Cardiac atrium fibroblast (primary cell): ENCODE data around the genes PHF2 and BARX1.

- RAMPAGE, long total RNA, result no peak
These were observed at the start of gene PHF2 for GRCh38 chr9:93576231-93576909. TSS of gene PHF2 (plus strand) at chr9:93576584.

- RAMPAGE, long total RNA, result no peak
These were observed 101.5 kb downstream of the PHF2 start for GRCh38 chr9:93677664-93678418.

DNA sequence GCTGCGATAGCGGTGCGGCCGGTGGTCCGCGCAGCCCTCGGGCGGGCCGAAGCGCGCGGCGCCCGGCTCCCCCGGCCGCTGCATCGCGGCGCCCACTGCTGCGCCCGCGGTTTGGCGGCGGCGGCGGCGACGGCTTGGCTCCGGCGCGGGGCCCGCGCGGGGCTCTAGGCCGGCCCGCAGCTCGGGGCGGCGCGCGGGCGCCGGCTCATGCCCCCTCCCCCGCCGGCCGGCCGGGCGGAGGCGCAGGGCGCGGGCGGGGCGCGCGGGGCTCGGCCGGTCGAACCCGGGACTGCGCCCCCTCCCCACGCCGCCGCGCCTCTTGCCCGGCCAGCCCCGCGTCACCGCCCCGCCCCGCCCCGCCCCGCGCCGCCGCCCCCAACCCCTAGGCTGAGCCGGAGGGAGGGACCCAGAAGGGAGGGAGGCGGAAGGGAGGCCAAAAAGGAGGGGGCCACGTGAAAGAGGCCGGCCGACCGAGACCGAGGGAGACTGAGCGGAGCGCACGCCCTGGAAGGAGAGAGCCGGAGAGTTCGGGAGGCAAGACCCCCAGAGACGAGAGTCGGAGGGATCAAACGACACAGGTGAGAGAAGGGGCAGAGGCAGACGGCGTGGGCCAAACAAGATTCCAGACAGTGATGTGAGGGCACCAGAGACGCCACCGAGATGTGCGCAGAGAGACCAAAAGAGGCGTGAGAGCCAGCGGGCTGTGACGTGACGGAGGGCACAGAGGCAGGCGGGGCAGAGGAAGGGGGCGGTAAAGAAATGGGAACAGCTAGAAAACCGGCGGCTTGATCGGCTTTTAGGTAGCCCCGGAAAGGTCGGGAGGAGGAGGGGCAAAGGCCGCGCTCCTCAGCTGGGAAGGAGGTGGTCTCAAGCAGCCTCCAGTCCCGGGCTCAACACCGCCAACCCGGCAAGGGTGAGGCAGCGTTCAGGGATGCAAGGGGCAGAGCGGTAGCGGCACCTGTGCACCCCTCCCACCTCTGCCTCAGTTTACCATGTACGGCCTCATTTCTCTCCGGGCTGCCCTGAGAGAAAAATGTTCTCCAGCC is at the start of gene BARX1:
TSS of gene BARX1 (minus strand) at position 293 of the 1,046 bp plus-strand sequence.
- RAMPAGE, long total RNA, result no peak

- RAMPAGE, long total RNA, result no peak
These were observed 54.4 kb upstream of the ZNF169 start for GRCh38 chr9:94204710-94205063.

GRCh38 chr9:94600155-94600728 is 6.6 kb upstream of the FBP2 start:
- RAMPAGE, long total RNA, result no peak

- RAMPAGE, long total RNA, result no peak
These were observed 7.8 kb downstream of the FBP1 start for GRCh38 chr9:94631492-94631909.

DNA sequence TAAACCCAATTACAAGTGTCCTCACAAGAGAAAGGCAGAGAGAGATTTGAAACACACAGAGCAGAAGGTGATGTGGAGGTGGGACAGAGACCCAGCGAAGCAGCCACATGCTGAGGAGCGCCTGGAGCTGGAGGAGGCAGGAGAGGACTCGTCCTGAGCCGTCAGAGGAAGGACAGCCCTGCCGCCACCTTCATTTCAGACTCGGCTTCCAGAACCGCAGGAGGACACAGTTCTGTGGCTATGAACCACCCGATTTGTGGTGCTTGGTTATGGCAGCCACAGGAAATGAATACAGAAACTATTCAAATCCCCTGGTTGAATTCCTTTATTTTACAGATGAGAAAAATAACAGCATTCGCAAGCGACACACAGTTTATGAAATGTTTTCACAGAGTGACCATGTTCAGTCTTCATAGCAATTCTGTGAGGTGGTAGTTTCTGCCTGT is 16.5 kb upstream of the FBP1 start:
- RAMPAGE, long total RNA, result no peak

- RAMPAGE, long total RNA, result no peak
These were observed 146.5 kb downstream of the AOPEP start for GRCh38 chr9:94873031-94873386.

DNA sequence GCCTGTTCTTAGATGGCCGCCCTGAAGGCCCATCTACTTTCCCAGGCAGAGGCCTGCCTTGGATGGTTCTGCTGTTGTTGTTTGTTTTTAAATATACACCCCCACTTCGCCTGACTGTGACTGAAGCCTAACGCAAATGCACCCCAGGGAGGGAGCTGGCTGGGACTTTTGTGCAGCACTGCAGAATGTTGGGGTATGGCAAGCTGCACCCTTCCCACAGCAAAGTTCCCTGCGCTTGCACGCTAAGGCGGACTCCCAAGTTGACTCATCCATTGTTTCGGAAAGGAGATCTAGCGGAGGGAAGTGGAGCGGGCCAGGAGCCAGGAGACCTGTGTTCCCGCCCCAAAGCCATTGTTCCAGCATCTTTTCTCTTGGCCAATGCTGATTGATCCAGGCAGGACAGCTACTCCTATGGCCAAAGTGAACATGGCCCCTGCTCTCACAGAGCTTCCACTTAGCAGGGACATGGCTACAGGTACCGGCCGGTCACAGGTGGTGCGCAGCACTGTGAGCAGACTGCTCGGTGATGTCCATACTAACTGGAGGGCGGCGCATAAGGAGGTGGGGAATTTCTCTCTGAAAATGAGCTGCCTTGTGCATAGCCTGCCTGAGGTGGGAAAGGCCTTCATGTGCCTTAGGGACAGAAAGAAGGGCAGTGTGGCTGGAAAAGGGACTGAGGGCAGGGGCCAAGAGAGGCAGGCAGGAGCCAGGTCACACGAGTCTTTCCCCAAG is 203.0 kb downstream of the AOPEP start:
- RAMPAGE, long total RNA, result no peak

DNA sequence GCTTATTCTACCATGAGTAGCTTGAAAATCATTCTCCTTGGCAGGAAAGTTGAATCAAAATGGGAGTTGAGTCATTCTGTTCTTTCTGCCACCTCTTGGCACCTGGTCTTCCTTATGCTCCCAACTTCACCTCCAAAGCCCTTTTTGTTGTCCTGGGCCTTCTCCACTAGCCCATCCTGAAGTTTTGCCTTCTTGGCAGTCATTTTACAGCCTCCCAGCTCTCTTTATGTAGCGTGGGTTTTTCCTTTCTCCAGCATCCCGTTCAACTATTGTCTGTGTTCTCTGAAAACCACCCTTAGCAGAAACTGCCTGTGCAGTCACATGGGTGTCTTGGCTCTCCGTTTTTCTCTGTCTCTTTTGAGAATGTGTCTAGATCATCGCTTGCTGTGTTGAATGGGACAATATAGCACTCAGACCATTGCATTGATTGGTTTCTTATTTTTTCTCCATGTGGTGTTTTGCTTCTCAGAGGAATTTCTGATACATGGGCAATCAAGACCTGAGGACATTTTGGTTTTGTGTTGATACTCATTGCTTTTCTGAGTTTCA is 222.3 kb downstream of the AOPEP start:
- RAMPAGE, long total RNA, result no peak

- RAMPAGE, long total RNA, result no peak
These were observed 285.7 kb downstream of the AOPEP start for GRCh38 chr9:95012105-95012697.

DNA sequence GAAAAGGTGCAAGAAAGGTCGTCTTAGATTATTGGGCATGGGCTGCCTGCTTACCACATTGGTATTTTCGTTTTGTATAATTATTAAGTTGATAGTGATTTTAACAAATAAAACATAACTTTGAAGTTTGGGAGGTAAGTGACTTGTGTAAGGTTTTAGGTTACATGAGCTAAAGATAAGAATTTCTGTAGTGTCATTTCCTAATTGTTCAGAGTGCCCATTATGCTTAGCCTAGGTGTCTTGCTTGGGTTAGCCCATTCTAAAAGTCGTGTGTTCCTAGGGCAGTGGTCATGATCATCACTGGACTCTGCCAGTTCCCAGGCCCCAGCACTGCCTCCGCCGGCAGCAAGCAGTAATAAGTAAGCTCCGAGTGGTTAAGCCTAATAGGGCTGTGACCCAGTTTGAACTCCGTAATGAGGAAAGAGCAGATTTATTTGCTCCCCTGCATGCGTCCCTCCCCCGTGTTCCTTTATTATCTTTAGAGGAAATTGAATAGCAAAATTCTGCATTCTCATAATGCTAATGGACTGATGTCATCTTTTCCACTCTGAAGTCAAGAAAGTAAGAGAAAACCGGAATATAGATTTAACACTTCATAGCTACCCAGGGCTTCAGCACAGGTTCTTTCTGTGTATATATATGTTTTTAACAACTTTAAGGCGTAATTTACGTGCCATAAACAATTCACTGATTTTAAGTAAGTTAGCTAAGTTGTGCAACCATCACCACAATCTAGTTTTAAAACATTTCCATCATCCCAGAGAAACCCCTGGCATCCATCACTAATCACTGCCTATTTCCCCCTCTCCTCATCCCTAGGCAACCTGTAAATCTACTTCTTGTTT is 291.7 kb downstream of the FANCC start:
- RAMPAGE, long total RNA, result no peak

GRCh38 chr9:95030288-95030866 is 287.1 kb downstream of the FANCC start:
- RAMPAGE, long total RNA, result no peak

DNA sequence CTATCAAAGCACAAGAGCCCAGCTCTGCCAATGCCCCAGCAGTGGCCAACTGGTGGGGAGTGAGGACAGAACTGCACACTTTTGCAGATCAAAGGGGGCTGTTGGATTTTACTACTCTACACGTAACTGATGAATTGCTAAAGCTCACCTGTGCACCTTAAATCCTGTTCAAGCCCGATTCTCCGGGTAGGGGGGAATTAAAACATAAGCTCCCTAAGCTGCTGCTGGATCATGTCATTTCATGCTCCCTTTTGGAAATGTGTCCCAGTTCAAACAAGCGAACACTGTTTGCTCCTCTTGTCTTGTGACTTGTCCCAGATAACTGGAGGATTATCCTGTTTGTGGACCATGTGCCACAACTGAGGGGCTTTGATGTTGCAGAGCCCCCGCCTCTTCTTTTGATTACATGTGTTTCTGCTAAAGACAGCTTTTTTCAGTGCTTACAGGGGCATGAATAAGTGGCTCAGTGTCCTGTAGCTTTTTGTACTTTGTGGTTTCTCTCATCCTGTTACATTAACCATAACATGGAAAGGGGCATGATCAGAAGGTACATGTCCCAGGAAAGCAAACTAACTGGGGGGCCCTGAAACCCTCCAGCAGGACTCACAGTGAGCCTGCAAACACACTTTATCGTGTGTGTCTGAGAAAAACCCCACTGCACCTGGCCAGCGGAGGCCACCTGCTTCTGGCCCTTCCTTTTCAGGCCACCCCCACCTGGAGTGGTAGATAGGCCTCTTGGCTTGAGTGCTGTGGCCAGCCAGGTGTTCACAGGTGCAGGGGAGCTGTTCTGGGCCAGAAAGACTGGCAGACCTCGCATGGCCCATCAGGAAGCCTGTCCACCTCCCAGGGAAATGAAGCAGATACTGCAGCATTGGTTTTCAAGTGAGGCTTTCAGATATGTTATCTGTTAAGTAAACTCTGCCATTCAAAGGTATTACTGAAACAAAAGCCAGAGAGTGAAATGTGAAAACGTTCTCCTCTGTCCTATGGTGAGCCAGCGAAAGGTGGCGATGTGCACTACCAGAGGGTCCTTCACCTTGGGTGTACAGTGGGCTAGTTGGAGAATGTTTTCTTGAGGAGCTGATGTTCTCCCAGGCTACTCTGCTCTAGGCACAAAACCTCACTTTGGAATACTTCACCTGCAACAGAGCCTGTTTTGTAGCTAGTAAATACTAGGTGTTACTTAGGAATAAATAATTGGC is 285.6 kb downstream of the FANCC start:
- RAMPAGE, long total RNA, result no peak

GRCh38 chr9:95037921-95038261 is 279.6 kb downstream of the FANCC start:
- RAMPAGE, long total RNA, result no peak

DNA sequence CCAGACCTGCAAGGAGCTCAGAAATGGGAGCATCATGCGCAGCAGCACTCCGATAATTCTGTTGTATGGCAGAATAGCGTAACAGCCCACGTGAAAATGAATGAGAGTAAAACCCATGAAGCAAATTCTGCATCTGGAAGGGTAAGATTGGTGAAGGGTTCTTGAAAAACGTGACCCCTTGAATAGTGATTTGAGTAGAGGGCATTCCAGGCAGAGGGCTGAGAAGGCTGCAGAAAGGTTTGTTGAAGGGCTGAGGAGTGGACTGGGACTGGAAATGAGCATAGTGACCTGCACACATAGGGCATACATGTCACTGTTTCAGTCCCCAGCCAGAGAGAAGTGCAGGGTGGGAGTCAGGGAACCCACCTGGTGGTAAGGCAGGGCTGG is 273.1 kb downstream of the FANCC start:
- RAMPAGE, long total RNA, result no peak

DNA sequence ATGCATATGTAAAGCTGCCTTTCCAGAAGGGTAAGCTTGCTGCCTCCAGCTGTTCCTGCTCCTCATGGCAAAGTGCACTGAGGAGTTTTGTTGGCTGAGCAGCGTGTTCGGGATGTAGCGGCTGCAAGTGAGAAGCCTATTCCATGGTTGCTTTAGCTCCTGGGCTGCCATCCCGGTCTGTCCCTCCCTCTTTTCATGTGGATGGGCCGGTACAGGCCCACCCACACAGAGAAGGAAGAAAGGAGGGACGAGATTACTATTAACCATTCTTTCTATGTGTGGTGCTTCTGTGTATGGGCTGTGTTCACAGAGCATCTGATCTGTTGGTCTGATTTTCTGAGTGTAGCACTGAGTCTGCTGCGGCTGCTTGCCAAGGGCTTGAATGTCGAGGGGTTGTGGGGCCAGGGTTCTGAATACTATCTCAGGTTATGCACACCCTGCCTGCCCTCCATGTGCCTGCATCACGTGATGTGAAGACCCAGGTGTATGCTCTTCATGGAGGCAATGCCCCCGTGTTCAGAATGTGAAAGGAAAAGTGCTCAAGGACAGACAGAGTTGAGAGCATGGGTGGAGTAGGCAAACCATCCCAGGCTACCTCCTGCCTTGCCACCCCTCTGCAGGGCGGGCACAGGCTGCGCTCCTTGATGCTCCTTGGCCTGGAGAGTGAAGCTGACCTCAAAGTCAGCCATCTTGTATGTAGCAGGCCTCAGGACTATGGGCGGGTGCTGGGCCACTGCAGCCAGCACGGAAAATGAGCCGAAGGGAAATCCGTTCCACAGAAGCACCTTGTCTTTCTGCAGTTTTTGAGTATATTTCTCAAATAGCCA is 254.9 kb downstream of the FANCC start:
- RAMPAGE, long total RNA, result no peak

DNA sequence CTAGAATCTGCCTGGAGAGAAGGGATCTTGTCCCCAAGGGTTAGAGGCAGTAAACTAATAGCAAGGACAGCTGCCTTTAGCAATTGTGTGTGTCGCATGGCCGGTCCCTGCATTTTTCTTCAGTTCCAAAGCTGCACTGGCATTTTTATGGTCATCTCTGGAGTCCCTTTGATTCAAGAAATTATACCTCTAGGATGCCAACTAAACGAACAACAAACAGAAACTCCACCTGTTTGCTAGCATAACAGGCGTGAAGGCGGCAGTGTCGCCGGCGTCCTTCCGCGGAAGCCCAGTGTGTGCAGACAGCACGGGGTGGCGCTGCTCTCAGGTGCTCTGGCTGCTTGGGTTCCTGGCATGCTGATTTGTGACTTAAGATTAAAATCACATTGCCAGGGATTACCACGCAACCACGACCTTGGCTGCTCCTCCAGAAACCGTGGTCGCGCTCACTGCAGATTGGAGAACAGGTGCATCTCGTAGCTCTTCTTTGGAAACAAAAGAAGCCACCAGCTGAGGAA is 232.6 kb downstream of the FANCC start:
- RAMPAGE, long total RNA, result no peak

DNA sequence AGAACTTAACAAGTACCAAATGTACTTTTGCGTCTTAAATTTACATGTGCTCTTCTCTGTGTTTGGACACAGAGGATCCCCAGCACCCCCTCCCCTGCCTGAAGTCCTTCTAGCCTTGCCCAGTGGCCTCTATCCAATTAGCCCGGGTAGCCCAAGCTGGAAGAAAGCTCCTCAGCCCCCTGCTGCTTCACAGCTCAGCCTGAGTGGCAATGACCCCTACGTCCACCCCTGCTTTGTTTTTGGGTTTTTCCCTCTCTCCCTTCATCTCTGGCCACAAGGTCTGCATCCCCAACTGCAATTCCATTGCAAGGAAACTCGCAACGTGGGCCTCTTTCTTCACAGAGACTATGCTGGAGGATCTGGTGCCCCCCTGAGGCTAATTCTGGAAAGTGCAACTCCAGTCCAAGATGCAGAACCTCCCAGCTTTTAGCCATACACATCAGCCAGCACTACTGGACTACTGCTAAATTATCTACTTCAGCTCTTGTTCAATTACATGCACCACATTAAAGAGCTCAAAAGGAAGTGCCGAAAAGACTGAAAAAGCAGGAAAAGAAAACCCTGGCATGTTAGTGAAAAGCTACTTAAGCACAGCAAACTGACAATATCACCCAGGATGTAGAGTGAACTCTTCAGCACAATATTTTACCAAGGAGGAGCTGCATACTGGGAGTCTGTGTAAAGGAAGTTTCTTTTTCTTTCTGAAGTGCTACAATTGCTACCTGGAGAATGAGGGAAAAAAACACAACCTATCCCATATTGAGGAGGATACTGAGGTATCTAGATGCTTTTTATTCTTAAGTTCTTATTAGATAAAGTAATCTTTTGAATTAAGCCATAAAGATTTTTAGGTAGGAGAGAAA is 186.1 kb downstream of the FANCC start:
- RAMPAGE, long total RNA, result no peak

GRCh38 chr9:95433430-95433744 is 75.7 kb downstream of the PTCH1 start:
- RAMPAGE, long total RNA, result no peak